ENCODE results near the genes MKI67, JAKMIP3 and PWWP2B.

DNA sequence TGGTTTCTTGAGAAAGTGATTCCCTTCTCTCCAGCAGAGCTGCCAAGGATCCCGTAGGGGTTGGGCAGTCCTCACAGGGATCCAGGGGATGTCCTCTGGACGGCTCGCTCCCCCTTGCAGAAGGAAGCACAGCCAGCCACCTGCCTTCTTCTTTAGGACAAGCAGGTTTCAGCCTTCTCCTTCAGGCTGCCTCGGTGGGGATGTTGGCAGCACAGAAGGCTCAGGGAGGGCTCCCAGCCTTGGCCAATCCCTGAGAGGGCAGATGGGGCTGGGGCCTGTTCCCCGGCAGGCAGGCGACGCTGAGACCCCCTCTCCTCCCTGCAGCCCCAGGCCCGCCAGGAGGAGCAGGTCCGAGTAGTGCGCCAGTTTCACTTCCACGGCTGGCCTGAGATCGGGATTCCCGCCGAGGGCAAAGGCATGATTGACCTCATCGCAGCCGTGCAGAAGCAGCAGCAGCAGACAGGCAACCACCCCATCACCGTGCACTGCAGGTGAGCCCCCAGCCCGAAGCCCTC lies 48.9 kb downstream of the MKI67 start:
- RAMPAGE, long total RNA, result no peak
- RRBS, result no CpG with 5 or more reads among the region's 18 CpGs

GRCh38 chr10:128125742-128126731 lies at the start of gene MKI67:
Gene MKI67, minus strand, starts transcription at chr10:128126423.
- RAMPAGE, long total RNA, result no peak
- RRBS, result 2% methylated on average over 49 of the region's 110 CpGs

DNA sequence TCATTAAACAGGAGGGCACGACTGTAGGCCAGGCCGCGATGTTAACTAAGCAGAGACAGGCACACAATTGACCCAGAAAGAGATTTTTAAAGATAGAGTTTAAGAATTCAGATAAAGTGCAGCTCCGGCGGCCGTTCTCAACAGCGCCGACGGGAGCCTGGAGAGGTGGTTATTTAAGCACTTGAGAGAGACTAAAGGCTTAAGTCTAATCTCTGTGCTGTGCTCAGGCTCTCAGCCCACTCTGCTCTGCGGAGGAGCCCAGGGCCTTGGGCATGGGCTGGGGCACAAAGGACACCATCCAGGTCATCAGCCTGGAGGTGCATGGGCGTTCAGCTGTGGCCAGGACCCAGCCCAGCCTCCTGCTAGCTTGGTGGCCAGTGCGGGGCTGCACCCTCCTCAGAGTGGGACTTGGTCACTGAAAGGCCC lies 602.7 kb upstream of the MKI67 start:
- RAMPAGE, long total RNA, result no peak
- RRBS, result no CpG with 5 or more reads among the region's 12 CpGs

DNA sequence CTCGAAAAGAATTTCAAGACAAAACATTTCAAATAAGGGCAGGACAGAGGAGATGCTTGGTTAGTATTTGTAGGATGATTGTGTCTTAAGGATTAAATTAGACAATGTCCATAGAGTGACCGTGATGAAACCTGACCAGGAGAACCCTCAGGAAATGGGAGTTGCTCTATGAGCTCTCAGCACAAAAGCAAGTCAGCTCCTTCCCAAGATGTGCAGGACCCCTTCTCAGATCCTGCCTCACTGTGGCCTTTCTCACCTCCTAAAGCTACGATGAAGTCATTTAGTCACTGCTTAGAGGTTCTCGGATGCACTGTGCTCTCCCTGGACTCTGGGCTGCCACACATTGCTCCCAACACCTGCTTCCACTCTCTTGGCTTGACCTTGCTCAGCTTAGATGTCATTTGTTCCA lies 639.4 kb upstream of the MKI67 start:
- RAMPAGE, long total RNA, result no peak
- RRBS, result no CpG with 5 or more reads among the region's 4 CpGs

DNA sequence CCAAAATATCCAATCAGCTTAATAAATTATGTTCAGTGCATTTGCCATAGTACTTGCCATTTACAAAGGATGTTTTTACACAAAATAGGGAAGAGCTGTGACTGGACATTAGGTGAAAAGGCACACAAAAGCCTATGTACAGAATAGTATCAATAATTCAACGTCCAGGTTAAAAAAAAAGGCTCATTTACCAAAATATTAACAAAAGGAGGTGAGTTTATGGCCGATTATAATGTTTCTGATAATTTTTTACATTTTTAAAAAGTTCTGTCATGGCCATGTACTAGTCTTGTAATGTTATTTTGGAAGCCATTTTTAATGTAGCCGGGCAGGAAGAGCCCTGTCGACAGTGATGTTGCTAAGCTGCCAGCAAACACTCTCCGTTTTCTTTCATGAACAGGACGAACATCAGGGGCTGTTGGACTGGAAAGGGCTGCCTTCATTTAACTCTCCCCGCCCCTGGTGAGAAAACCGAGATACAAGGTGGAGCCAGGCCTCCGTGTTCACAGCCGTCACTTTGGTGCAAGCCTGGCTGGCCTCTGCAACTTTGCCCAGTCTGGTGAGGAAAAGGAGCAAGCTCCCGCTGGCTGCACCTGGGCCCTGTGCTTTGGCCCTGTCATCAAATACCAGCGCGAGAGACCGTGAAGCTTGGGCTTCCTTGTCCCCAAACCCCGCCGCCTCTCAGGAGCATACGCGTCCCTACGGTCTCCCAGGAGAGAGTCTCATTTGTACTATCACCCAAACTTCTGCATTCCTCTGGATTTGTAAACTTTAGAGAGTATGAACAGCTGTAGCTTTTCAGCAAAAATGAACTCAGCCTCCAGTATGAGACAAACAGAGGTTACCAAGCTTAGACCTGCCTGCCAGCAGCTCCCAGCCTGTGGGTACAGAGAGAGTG lies 445.5 kb upstream of the MGMT start:
- RAMPAGE, long total RNA, result no peak
- RRBS, result no CpG with 5 or more reads among the region's 19 CpGs

DNA sequence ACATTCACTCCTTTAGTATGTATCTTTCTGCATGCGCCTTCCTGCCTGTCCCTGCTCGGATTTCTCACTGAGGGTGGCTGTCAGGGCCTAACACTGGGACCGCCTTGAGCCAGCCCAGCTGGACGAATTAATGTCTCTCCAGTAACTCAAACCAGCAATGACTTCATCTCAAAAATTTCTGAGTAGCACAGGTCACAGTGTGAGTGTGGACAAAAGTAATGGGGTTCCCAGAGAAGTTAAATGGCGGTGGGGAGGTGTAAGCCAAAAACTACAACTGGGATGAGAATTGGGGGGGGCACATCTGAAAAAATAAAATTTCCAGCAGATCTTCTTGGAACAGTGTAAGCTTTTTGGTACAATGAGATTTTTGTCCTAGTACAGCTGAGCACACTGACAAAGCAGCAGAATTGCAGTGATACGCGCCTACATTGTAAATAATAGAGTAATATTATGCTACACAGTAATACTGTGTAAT lies 443.9 kb upstream of the MGMT start:
- RAMPAGE, long total RNA, result no peak
- RRBS, result no CpG with 5 or more reads among the region's 7 CpGs

GRCh38 chr10:129277764-129278284 lies 189.2 kb upstream of the MGMT start:
- RAMPAGE, long total RNA, result no peak
- RRBS, result 92% methylated on average over 9 of the region's 18 CpGs

DNA sequence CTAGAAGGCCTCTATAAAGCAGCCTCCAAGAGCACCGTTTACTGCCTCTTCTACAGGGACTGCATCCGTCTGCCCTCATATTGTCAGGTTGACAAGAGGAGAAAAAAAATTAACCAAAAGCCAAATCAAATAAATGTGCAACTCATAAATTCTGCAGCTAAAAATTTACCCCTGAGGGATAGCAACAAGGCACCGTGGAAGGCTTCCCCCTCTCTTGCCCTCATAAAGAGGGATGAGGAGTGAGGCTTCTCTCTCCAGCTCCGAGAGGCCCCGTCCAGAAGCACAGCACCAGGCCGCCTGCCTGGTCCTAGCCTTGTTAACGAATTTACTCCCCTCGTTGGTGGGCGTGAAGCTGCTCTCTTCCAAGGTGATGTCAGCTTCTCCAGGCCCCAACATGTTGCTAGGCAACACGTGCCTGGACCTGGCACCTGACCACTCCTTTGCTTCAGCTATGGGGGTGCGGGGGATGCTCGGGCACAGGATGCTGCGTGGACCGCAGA lies 135.3 kb upstream of the MGMT start:
- RAMPAGE, long total RNA, result no peak
- RRBS, result no CpG with 5 or more reads among the region's 14 CpGs

GRCh38 chr10:129610745-129611518 lies 143.9 kb downstream of the MGMT start:
- RAMPAGE, long total RNA, result no peak
- RRBS, result no CpG with 5 or more reads among the region's 2 CpGs

GRCh38 chr10:130109624-130110146 lies 945 bp downstream of the C10orf143 start:
- RAMPAGE, long total RNA, result no peak
- RRBS, result no CpG with 5 or more reads among the region's 11 CpGs

DNA sequence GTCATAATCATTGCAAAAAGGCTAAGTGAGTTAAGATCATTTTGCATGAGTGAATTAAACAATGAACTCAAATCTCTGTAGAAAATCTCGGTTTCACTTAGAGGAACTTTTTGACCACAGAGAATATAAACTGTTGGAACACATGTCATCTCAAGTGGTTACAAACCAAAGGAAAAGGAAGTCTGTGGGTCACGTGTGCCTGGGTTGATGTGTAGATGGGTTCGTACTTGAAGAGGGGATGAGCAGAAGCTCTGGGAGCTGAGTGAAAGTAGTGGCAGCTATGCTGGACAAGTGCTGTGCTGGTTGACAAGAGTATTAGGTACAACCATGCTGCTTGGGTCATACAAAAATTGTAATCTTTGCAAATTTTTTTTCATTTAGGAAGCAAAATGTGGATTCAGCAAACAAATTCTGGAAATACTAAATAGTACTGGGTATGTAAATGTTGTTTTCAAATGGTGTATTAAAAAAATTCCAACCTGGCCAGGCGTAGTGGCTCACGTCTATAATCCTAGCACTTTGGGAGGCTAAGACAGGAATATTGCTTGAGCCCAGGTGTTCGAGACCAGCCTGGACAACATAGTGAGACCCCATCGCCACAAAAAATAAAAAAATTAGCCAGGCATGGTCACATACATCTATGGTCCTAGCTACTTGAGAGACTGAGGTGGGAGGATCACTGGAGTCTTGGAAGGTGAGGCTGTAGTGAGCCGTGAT lies 35.2 kb downstream of the GLRX3 start:
- RAMPAGE, long total RNA, result no peak
- RRBS, result no CpG with 5 or more reads among the region's 8 CpGs

DNA sequence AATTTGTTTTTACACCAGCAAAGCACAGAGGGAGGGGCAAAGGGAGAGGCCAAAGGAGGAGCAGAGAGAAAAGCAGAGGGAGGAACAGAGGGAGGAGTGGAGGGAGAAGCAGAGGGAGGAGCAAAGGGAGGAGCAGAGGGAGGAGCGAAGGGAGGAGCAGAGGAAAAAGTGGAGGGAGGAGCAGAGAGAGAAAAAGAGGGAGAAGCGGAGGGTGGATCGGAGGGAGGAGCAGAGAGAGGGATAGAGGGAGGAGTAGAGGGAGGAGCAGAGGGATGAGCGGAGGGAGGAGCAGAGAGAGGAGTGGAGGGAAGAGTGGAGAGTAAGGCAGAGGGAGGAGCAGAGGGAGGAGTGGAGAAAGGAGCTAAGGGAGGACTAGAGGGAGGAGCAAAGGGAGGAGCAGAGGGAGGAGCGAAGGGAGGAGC lies 73.8 kb upstream of the TCERG1L start:
- RAMPAGE, long total RNA, result no peak
- RRBS, result no CpG with 5 or more reads among the region's 5 CpGs

DNA sequence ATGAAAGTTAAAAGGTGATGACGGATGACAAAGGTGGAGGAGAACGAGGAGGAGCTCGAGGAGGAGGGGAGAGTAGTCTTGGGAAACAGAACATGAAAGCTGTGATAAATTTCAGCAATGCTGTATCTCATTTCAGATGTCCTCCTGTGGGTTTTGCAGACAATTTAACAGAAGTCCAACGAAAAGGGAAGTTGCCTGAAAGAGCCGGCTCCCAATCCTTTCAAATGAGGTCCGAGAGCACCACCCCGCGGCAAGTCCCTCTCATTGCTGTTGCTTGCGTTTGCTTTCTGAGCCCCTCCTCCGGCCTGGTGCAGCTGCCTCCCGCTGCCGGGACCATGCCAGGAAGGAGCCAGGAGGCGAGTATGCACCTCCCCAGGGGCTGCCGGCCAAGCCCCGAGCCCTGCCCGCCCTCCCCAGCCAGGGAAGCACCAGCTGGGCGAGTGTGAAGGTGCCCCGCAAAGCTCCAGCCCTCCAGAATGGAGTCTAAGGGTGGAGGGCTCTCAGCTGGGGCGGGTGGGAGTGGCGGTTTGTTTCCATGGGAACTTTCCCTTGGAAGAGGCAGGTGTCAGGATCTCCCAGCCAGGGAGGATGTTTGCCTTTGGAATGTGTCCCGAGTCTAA lies 25.9 kb upstream of the PPP2R2D start:
- RAMPAGE, long total RNA, result no peak
- RRBS, result no CpG with 5 or more reads among the region's 21 CpGs

DNA sequence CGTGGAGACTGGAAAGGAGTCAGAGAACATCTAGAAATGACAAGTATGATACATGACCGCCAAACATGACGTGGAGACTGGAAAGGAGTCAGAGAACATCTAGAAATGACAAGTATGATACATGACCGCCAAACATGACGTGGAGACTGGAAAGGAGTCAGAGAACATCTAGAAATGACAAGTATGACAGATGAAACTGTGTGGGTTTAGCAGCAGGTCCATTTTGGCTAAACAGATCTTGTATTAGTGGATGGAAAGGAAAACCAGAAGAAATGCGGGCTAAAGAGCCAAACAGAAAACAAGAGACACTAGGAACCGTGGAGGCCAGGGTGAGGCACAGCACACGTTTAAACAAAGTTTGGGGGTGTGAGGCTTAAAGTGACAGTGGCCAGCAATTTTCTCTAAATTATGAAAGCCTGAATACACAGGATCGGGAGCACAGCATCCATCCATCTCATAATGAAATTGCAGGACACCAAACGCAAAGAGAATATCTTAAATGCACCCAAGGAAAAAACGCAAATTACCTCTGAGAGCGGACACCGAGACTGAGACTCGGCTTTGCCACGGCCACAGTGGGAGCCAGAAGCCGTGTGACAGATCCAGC lies 31.7 kb downstream of the BNIP3 start:
- RAMPAGE, long total RNA, result no peak
- RRBS, result no CpG with 5 or more reads among the region's 16 CpGs

GRCh38 chr10:132010935-132011440 lies 29.3 kb upstream of the BNIP3 start:
- RAMPAGE, long total RNA, result no peak
- RRBS, result no CpG with 5 or more reads among the region's 7 CpGs

- RAMPAGE, long total RNA, result no peak
- RRBS, result 17% methylated on average over 19 of the region's 58 CpGs
These were observed at the start of gene JAKMIP3 for GRCh38 chr10:132065010-132066241. Gene JAKMIP3, plus strand, starts transcription at chr10:132065946.

- RAMPAGE, long total RNA, result no peak
- RRBS, result no CpG with 5 or more reads among the region's 21 CpGs
These were observed 23.7 kb upstream of the DPYSL4 start for GRCh38 chr10:132162923-132163573.

GRCh38 chr10:132334954-132336122 lies 3.3 kb downstream of the LRRC27 start:
- RAMPAGE, long total RNA, result no peak
- RRBS, result no CpG with 5 or more reads among the region's 16 CpGs

DNA sequence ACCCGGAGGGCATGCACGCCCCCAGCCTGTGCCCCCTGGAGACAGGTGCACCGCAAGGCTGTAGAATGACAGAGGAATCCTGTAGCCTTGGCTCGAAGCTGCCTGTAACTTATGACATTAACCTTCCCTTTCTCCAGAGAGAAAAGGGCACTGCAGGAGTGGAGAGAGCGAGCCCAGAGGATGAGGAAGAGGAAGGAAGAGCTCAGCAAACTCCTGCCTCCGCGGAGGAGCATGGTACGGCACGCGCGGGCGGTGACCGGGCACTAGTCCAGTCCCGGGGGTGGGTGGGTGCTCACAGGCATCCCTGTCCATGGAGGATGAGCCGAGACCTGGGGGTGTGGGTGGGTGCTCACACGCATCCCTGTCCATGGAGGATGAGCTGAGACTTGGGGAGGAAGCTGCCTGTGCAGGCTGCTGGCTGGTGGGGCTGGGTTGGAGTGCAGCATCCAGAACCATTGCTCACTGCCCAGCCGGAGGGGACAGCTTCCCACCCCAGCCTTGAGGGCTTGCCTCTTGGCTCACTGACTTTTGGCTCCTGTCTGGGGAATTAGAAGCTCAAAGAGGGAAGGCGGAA lies 23.7 kb downstream of the LRRC27 start:
- RAMPAGE, long total RNA, result no peak
- RRBS, result no CpG with 5 or more reads among the region's 18 CpGs

GRCh38 chr10:132396900-132397974 lies at the start of gene PWWP2B:
Gene PWWP2B, plus strand, starts transcription at chr10:132397200.
- RAMPAGE, long total RNA, result no peak
- RRBS, result 2% methylated on average over 46 of the region's 139 CpGs

Data from cardiac muscle cell (in vitro differentiated cells and primary cell).